AG09319 (cell line): ENCODE measurements around the gene CBX2.

- RRBS = no CpG with 5 or more reads among the region's 19 CpGs
These were observed 88.0 kb upstream of the DNAH17 start for GRCh38 chr17:78665066-78665654.

DNA sequence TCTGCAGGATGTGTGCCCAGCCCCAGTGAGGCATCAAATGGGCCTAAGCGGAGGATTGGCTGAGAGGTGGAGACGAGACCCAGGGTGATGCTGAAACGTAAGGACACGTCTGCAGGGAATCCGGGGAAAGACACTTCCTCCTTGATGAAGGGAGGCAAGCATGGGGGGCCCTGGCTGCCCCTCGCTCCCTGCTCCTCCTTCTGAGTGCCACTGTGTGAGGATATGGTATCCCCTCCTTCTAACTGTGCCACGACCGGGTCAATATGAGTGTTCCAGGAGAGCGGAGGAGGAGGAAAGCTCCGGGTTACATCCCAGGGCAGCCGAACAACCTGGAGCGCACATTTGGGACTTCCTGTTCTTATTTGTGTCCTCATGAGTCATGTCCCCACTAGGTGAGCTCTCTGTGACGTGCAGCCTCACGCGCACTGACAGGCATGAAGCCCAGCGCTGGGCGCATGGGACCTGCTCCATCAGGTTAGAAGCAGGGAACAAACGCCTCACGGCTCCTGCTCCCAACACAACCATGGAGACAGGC, 92.8 kb upstream of the DNAH17 start:
- RRBS = 100% methylated on average over 2 of the region's 19 CpGs

GRCh38 chr17:78716616-78717730, 65.1 kb downstream of the CYTH1 start:
- RRBS = 1% methylated on average over 6 of the region's 31 CpGs

DNA sequence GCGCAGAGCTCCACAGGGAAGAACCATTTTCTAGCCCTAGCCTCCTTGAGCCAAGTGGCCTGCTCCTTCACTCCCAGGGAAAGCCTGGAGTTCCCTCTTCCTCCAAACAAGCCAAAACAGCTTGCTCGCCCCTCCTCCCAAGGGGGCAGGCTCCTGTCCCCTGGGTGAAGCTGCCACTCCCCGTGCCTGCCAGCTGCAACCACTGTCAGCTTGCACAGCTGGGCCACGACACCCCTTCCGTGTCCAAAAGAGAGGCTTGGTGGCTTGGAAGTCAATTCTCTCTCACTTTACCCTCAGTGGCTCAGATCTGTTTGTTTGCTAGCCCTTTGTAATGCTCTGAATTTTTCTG, 59.7 kb downstream of the CYTH1 start:
- RRBS = no CpG with 5 or more reads among the region's 5 CpGs

- RRBS = no CpG with 5 or more reads among the region's 8 CpGs
These were observed 10.1 kb downstream of the CYTH1 start for GRCh38 chr17:78771723-78772574.

DNA sequence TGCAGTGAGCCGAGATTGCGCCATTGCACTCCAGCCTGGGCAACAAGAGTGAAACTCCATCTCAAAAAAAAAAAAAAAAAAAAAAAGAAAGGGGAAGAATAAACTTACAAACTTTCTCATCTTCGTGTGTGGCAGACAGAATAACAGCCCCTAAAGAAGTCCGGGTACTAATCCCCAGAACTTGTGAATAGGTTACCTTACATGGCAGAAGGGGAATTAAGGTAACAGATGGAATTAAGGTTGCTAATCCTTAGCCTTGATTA, 2.8 kb downstream of the CYTH1 start:
- RRBS = no CpG with 5 or more reads among the region's 4 CpGs

DNA sequence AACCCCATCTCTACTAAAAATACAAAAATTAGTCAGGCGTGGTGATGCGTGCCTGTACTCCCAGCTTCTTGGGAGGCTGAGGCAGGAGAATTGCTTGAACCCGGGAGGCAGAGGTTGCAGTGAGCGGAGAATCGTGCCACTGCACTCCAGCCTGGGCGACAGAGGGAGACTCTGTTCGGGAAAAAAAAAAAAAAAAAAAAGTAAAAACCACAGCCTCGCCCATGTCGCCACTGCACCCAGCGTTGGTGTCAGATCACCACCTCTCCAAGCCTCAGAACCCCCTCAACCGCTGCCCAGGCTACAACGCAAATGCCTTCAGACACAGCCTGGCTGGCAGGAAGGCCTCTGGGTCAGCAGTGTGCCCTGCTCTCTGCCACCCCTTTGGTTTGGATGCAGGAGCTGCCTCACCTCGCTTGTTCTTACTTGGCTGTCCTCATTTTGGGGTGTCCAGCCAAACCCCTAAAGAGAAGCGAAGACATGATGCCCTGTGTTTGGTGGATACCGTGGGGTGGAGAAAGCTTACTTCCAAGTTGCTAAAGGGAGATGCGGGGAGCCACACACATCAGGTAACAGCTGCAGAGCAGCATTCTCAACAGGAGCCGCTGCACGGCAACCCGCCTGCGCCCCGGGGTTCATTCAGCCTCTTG, 12.9 kb upstream of the CYTH1 start:
- RRBS = no CpG with 5 or more reads among the region's 21 CpGs

- RRBS = 96% methylated on average over 4 of the region's 32 CpGs
These were observed 20.1 kb upstream of the CYTH1 start for GRCh38 chr17:78802046-78802640.

GRCh38 chr17:78825866-78826495, 14.6 kb downstream of the USP36 start:
- RRBS = no CpG with 5 or more reads among the region's 8 CpGs

GRCh38 chr17:78898926-78899227, 4.1 kb downstream of the CEP295NL start:
- RRBS = no CpG with 5 or more reads among the region's 10 CpGs

DNA sequence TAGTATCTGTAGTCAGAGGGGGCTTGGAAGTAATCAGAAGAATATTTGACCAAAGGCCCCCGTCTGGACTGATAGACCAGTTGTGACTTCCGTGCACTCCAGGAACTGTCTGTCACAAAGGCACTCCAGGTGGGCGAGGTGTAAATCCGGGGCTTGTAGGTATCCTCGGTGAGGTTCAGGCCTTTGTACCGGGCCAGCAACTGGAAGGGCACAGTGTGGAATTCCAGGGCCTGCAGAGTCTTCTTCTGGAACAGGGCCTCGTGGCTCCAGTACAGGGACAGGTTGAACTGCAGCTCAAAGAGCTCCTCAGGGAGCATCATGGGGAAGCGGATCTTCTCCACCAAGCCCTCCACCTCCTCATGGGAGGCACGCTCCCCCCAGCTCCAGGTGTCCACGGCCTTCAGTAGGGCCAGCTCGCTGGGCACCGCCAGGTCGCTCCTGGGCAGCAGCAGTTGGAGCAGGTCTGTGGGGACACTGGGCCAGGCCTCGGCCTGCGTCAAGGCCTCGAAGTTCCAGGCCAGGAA, 7.7 kb downstream of the LGALS3BP start:
- RRBS = no CpG with 5 or more reads among the region's 16 CpGs

DNA sequence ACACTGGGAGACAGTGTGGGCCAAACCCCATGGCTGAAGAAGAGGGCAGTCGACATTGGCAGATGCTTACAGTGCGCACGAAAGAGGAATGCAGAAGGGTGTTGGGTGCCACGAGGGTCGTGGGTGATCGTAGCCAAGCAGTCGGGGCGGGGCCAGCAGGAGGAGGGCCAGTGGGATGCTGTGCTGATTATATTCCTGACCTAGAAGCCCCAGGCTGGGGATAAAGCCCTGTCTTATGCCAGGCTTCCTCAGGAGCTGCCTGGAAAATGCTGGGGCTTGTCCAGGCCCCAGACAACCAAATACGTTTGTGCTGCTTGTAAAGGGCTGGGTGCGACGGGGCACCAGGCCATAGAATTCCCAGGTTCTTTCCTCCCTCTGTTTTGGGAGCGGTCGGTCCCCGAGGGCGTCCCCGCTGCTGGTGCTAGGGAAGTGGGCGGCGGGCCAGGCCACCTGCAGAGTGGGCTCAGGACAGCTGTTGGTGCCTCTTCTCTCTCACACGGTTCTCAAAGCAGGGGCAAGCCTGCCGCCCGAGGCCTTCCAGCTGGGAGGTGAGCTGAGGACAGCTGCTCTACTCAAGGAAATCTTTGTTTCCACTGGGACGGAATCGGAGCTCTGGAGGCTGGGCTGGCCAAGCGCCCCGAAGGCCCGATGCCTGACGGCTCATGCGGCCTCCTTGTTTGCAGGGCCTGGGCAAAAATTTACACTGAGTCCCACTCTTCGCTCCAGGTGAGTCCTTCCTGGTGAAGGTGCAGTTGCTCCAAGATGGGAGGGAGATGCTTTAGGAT, 10.0 kb downstream of the C1QTNF1 start:
- RRBS = no CpG with 5 or more reads among the region's 29 CpGs

GRCh38 chr17:79036355-79036969, 12.5 kb downstream of the C1QTNF1 start:
- RRBS = no CpG with 5 or more reads among the region's 6 CpGs

- RRBS = 7% methylated on average over 34 of the region's 120 CpGs
These were observed at the start of gene CBX2 for GRCh38 chr17:79777153-79778297. CBX2 (plus strand) TSS chr17:79778148.

GRCh38 chr17:79779602-79780035, 1.7 kb downstream of the CBX2 start:
- RRBS = no CpG with 5 or more reads among the region's 7 CpGs

- RRBS = no CpG with 5 or more reads among the region's 64 CpGs
These were observed 3.5 kb downstream of the CBX8 start for GRCh38 chr17:79793034-79794182.

GRCh38 chr17:79800049-79800805, 3.4 kb upstream of the CBX8 start:
- RRBS = 9% methylated on average over 10 of the region's 33 CpGs

GRCh38 chr17:79800806-79801773, 4.2 kb upstream of the CBX8 start:
- RRBS = 4% methylated on average over 42 of the region's 69 CpGs

DNA sequence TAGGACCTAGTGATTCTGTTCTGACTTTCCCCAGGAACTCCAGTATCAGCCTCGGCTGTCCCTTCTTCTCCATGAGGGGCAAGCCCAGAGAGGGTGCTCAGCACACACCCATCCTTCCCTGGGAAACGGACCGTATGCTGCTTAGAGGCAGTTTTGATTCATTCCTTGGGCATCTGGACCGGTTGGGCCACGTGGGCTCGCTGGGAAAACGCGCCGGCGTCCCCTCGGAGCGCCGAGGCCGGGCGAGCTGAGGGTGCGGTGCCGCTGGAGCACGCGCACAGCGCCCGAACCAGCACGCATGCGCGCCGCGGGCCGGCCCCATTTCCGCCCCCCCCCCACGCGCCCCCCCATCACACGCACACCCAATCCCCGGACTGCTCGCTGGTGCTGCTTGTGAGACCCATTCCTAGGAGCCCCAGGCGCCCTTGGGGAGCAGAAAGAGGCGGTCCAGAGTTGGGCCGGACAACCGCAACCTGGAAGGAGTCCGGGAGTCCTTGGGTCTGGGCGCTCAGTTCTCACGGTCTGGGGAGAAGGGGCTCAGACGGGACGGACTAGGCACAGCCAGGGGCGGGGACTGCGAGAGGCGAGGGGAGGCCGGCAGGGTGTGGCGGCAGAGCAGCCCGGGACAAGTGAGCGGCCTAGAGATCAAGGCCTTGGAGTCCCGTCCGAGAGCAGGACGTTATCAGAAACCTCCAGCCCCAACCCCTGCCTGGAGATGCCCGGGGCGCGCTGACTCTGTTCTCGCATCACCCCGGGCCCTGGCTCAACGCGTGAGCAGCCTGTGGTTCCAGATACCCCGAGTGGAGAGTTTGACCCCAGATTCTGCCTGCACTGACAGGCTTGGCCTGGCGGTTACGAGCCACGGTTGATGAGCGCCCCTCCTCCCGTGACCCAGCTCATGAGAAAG, 6.0 kb upstream of the CBX8 start:
- RRBS = 16% methylated on average over 24 of the region's 65 CpGs

GRCh38 chr17:79808624-79809387, 11.9 kb upstream of the CBX8 start:
- RRBS = no CpG with 5 or more reads among the region's 16 CpGs